Measurements from ENCODE around the gene TNIP2.

GRCh38 chr4:2746086-2746729 is 9.9 kb downstream of the TNIP2 start:
- PRO-cap, result no peak

- PRO-cap, result bidirectional peak, plus-strand start at chr4:2756129, minus-strand start at chr4:2756110; bidirectional peak, plus-strand start at chr4:2756593, minus-strand start at chr4:2756331
Measured at GRCh38 chr4:2755720-2756697, at the start of gene TNIP2. Gene TNIP2, minus strand, starts transcription at chr4:2756336.

GRCh38 chr4:2770737-2771056 is 14.6 kb upstream of the TNIP2 start:
- PRO-cap, result no peak

DNA sequence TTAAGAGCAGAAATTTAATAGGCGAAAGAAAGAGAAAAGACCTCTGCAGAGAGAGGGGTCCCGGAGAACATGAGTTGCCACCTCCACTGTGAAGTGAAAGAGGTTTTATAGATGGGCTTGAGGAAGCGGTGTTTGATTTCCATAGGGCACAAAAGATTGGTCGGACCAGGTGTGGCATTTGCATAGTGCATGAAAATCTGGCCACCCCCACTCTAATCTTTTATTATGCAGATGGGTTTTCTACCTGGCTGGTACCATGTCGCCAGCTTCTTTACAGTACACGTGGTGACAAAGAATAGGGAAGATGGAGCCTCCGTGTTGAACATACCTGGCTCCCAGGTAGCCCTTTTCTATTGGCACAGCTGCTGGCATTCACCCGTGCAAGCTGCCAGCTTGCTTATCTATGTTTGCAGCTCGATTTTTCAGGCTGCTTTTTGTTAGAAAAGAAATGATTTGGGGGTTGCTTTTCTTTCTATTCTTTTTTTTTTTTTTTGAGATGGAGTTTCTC is 14.3 kb upstream of the SH3BP2 start:
- PRO-cap, result no peak

DNA sequence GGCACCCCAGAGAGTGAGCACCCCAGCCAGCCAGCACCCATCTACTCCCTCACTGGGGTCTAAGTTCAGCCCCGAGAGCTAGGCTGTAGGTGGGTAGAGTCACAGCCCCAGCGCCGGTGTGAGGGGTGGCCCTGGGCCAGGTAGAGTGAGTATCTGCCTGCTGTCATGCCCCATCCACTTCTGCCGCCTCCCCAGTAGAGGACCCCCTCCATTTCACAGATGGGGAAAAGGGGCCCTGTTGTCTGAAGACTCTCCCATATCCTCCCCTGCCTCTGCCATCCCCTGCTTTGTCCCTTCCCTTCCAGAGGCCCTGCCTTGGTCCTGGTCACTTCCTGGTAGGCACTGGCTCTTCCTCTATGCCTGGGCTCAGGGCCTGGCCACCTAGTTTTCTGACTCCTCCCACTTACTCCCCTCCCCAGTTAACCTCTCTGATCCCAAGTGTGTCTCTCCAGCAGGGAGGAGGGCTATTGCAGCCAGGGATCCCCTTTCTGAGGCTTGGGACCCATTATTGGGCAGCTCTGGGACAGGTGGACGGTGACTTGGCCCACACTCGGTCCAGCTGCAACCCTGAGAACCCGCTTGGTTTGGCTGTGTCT is 1.5 kb upstream of the SH3BP2 start:
- PRO-cap, result no peak

DNA sequence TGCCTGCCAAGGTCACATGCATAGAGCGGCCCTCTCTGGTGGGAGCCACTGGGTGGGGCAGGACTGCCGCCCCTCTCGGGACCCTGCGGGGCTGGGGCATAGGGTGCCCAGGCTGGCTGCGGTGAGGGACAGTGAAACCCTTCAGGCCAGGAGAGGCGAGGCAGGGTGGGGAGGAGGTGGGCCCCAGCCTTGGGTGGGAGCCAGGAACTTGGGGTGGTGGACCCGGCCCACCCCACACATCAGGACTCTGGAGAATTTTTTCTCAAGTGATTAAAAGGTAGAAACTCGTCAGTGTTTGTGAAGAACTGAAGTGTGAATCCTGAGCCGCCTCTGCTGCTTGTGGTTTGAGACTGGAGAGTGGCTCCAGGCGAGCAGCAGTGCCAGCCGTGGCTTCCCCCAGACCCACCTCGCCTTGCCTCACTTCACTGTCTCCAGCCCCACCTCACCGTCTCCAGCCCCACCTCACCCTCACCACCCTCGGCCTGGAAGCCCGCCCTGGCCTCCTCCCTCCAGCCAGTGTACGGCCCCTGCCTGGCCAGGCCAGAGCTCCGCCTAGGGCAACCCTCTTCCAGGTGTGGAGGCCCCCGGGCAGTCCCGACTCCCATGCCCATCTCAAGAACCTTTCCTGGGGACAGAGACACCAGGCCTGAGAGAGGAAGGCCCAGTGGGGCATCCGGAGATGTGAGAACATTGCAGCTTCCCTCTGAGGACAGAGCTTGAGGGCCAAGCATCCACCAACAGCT is 13.5 kb downstream of the SH3BP2 start:
- PRO-cap, result no peak

DNA sequence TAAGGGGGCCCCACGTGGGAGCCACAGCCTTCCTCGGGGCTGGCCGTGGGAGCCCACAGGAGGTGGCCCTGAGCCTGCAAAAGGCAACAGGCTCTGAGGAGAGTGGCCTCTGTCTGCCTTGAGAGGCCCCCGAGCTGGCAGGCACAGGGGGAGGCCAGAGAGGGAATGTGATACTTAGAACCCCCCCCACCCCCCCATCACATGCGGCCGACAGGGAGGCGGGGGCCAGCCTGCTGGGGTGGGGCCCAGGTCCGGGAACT is 19.6 kb downstream of the SH3BP2 start:
- PRO-cap, result no peak

- PRO-cap, result no peak
Measured at GRCh38 chr4:2836827-2837285, 6.8 kb upstream of the ADD1 start.

- PRO-cap, result no peak
Measured at GRCh38 chr4:2893842-2894138, 40.8 kb downstream of the MFSD10 start.

- PRO-cap, result no peak
Measured at GRCh38 chr4:2900516-2901265, 33.9 kb downstream of the MFSD10 start.

DNA sequence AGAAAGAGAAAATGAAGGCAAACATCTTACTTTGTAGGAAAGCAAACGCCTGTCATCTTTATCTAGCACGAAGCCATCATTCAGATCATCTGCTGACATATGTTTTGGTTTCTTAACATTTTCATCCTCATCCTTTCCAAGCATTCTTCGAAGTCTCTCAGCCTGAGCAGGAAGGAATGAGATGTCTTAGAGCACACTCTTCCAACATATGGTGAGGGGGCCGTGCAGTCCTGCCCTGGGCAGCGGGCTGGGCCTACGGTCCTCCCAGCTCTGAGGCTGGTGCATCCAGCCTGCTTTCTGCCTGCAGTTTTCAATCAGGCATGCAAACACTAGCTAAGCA is 12.2 kb downstream of the NOP14 start:
- PRO-cap, result no peak

- PRO-cap, result no peak
Measured at GRCh38 chr4:3045205-3045920, 29.1 kb upstream of the HTT start.

- PRO-cap, result no peak
Measured at GRCh38 chr4:3082609-3083025, 8.1 kb downstream of the HTT start.

GRCh38 chr4:3387574-3388597 is 53.9 kb upstream of the HGFAC start:
- PRO-cap, result bidirectional peak, plus-strand start at chr4:3388085, minus-strand start at chr4:3388060

DNA sequence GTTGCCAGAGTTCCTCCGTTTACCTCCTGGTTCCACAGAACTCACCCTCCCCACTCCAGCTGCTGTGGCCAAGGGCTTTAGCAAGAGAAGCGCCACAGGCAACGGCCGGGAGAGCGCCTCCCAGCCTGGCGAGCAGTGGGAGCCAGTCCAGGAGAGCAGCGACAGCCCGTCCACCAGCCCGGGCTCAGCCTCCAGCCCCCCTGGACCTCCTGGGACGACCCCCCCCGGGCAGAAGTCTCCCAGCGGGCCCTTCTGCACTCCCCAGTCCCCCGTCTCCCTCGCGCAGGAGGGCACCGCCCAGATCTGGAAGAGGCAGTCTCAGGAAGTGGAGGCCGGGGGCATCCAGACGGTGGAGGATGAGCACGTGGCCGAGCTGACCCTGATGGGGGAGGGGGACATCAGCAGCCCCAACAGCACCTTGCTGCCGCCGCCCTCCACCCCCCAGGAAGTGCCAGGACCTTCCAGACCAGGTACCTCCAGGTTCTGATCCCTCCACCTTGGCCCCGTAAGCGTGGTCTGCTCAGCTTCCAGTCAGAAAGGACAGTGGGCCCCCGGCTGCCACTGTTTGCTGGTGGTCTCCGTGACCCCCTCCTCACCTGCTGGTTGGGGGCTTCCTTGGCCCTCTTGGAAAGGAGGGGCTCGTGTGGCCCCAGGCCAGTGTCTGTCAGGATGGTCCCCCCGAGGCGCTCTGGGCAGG is 11.1 kb upstream of the HGFAC start:
- PRO-cap, result no peak

DNA sequence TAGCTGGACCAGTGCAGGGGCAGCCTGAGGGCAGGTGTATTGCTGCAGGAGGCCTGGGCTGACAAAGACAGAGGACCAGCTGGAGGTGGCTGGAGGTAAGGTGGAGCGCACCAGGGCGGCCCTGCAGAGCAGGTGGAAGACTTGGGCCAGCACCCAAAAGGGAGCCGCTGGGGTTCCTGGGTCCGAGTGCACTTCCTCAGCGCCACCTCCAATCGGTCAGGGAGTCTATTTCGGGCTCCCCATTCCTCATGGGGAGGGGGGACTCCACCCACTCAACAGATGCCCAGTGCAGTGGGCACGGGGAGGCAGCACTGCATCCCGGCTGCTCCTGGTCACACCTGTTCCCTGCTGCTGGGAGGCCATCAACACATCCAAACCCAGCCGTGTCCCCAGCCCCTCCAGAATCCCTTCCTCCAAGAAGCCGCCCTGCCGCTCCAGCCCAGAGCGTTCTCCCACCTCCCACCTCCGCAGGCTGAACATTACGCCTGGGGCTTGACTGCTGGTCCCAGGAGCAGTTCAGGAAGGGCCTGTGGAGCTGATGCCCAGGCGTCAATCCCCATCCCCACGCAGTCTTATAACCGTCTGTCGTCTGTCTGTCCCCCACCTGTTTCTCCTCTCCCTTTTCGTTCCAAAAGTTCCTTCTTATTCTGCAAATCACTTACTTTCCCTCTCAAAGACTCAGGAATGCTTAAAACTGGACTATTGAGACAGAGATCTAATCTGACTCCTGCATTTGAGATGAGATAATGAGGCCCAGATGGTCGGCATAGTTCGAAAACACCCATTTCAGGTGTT is 1.3 kb downstream of the LRPAP1 start:
- PRO-cap, result no peak

GRCh38 chr4:3631601-3632369 is 99.6 kb upstream of the LRPAP1 start:
- PRO-cap, result no peak

DNA sequence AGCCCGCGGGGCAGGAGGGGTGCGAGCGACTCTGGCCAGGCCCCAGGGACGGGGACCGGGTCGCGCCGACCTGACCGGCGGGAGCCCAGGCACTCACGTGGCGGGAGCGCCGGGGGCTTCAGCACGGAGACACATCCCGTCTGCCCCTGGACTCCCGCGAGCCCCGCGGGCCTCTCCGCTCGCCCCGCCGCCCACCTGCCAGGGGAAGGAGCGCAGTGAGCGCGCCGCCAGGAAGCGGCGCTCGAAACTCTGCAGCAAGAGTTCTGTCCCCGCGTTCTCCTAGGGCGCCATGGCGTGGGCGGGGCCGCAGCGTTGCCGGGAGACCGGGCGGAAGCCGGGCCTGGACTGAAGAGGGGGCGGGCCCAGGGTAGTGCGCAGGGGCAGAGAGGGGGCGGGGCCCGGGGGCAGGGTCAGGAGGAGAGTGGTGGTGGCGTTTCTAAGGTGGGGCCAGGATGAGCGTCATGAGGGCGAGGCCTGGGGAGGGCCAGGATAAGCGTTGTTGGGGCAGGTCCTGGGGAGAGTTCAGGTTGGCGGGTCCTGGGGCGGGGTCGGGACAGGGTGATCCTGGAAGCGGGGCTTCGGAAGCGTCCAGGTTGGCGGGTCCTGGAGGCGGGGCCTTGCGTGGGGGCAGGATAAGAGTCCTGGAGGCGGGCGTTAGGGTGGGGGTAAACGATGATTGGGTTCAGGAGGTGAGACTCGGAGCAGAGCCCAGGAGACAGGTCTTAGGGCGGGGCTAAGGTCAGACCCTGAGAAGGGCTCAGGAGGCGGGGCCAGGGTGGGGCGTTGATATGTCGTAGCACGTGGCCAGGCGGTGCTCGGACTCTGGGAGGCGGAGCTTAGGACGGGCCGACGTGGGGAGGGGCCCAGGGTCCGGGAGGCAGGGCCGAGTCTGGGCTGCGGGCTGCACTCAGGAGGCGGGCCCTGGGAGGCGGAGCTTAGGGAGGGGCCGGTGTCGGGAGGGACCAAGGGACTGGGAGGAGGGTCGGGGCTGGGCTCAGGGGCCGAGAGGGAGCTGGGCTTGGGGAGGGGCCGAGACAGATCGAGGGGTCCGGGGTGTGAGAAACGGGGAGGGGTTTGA is 189.3 kb downstream of the ADRA2C start:
- PRO-cap, result bidirectional peak, plus-strand start at position 518 of the sequence, minus-strand start at position 300 of the sequence; bidirectional peak, plus-strand start at position 975 of the sequence, minus-strand start at position 724 of the sequence

- PRO-cap, result no peak
Measured at GRCh38 chr4:3956207-3956646, 190.0 kb downstream of the ADRA2C start.

DNA sequence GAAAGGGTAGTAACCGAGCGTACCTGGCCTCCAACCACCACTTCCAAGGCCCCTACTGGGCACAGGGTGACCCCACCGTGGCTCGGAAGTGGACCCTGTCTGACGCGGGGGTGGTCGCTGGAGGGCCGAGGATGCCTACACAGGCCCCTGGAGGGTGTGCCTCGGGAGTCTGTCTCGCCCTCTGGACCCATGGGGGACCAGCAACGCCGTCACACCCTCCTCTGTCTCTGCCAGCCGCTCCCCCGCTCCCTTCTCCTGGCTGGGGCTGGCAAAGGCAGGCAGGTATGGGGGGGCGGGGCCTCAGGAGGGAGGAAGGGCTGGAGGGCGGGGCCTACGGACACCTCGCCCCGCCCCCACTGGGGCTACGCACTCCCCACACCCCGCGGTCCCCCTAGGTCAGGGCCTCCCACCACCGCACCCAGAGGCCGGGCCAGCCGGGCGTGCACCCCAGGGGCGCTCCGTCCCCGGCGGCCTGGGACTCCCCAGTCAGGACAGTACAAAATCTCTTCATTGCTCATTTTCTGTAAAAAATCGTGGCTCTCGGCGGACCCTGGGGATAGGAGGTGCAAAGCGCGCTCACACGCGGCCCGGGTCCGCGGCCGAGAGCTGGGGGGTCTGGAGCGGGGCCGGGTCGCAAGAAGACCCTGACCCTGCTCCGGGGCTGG is 84.1 kb downstream of the OTOP1 start:
- PRO-cap, result no peak

All from right cardiac atrium (tissue), 1 donor.